Endodermal cell (in vitro differentiated cells): Measurements from ENCODE around the gene CCDC14.

DNA sequence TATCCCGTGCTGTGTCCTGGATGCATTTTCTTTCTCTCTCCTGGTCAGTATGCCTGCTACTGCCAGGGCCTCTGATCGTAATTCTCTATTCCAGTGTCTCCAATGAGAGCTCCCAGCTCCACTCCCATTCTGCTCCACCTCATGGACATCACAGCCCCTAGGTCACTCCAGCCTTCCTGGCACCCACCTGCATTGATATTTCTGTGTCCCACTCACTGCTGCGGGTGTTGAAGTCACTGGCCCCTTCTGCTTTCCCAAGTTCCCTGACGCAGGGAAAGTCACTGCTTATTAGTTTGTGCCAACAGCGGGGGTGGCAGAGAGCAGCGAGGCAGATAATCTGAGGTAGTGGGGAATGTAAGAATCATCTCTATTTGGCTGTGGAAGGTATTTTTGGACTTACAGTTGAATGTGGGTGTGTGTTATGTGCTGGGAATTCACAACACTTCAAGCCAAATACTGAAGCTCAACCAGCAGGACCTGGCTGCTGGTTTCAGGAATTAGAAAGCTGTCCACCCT, 58.0 kb downstream of the SEMA5B start:
- PRO-cap = no peak

GRCh38 chr3:122974621-122975048, 52.9 kb downstream of the SEMA5B start:
- PRO-cap = no peak

GRCh38 chr3:123070435-123070982, 3.7 kb downstream of the PDIA5 start:
- PRO-cap = no peak

GRCh38 chr3:123375083-123375567, 73.8 kb downstream of the ADCY5 start:
- PRO-cap = no peak

DNA sequence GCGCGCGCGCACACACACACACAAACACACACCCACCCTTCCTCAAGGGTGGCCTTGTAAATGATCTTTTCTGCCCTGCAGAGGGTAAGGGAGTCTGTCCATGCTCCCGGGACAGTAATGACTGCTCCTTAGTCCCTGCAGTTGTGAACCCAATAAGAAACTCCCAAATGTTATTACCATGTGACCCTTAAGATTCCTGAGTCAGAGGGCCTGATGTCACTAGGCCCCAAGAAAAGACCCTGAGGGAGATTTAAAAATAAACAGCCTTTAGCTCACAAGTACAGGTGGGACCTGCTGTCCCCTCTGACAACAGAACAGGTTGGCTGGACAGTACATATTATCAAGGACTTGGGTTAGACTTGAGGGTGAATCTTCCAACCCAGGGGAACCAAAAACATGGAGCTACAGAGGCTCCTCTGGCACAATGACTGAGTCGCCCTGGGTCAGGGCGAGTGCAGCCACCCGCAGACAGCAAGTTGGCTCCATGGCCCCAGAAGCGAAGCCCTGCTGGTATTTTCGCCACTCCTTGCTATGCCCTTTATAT, 64.9 kb downstream of the ADCY5 start:
- PRO-cap = no peak

- PRO-cap = no peak
Observed at GRCh38 chr3:123700703-123701788, 116.2 kb upstream of the HACD2 start.

GRCh38 chr3:123779028-123779334, 105.2 kb downstream of the MYLK start:
- PRO-cap = no peak

- PRO-cap = no peak
Observed at GRCh38 chr3:123949385-123950289, 11.4 kb downstream of the CCDC14 start.

GRCh38 chr3:123960624-123961830, at the start of gene CCDC14:
Gene CCDC14, minus strand, starts transcription at chr3:123961229.
- PRO-cap = unidirectional peak, plus-strand start at chr3:123960830; bidirectional peak, plus-strand start at chr3:123961538, minus-strand start at chr3:123961308

DNA sequence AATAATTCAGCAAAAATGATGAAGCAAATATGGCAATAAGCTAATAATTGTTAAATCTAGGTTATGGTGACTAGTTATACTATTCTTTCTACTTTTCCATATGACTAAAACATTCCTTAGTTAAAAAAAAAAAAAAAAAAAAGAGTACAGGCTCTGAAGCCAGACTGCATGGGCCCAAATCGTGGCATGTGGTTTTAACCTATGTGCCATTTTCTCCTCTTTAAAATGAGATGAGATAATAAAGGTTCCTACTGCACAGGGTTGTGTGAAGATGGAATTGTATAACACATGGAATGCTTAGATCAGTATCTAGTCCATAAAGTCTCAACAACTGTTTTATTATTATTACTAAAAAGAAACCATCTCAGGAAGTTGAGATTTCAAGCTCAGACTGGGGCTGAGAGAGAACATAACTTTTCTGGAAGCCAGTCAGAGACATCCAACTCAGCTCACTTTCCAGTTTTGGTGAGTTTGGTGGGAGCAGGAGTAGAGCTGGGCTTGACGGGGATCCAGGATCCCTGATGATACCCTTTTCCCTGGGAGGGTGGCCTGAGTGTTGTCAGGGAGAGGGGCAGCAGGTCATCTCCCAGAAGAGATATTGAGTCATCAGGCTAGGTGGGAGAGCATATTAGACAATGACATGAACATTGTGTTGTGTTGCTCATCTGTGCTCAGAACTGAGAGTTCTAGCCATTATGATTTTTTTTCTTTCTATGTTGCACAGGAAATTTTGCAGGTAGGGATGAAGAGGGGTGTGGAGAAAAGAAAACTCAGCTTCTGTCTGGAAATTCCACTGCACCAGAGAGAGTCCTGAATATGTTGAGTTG, 32.6 kb downstream of the KALRN start:
- PRO-cap = no peak

DNA sequence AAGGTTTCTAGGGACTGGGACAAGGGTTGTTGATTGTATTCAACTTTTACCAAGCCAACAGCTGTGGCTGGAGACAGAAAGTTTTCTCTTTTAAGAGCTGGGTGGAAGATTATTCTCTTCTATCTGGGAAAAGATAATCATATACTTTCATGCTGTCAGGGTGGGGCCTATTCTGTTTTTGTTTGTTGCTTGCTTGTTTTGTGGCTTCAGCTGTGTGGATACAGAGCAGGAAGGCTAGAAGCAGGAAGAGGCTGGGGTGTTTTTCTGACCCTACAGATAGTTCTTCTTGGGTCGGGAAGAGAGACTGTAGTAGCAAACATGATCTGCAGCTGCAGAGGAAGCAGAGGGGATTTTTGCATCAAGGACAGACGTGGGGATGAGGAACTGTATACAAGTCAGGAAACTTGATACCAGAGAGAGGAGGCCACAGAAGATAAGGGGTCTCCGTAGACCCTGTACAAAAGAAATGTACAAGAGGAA, 45.7 kb downstream of the KALRN start:
- PRO-cap = no peak

GRCh38 chr3:124599672-124600468, 130.4 kb upstream of the UMPS start:
- PRO-cap = no peak

- PRO-cap = no peak
Observed at GRCh38 chr3:124600497-124601320, 129.5 kb upstream of the UMPS start.

DNA sequence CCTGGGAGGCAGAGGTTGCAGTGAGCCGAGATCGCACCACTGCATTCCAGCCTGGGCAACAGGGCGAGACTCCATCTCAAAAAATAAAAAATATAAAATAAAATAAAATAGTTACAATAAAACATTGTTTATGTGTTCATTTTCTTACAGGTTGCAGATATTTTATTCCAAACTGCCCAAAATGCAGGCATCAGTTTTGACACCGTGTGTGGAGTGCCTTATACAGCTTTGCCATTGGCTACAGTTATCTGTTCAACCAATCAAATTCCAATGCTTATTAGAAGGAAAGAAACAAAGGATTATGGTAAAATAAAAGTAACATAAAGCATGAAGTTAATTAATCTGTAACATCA, 4.7 kb downstream of the UMPS start:
- PRO-cap = no peak

DNA sequence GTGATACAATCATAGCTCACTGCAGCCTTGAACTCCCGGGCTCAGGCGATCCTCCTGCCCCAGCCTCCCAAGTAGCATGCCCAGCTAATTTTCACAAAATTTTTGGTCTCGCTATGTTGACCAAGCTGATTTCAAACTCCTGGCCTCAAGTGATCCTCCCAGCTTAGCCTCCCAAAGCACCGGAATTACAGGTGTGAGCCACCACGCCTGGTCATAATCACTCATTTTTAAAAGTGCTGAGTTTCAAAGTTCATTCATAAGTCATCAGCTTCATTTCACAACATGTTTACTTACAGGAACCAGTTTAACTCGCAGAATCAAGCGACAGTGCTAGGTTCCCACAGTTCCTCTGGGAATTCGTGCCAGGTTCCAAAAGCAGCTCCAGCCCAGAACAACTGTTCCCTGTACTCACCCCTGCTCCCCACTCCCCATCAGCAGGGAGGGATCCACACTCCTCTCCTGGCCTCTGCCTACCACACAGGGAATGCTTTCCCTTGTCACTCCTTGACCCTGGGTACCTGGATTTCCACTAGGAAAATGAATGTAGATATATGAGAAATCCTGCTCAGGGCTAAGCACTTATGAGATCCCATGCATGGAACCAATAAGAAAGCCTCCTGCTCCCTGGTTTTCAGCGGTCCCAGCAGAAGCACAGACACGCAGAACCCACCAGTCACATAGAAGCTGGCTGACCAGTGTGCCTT, 72.5 kb downstream of the ITGB5 start:
- PRO-cap = no peak

- PRO-cap = no peak
Observed at GRCh38 chr3:124851103-124851554, 36.0 kb downstream of the ITGB5 start.

GRCh38 chr3:124972383-124972820, 37.9 kb upstream of the MUC13 start:
- PRO-cap = no peak

DNA sequence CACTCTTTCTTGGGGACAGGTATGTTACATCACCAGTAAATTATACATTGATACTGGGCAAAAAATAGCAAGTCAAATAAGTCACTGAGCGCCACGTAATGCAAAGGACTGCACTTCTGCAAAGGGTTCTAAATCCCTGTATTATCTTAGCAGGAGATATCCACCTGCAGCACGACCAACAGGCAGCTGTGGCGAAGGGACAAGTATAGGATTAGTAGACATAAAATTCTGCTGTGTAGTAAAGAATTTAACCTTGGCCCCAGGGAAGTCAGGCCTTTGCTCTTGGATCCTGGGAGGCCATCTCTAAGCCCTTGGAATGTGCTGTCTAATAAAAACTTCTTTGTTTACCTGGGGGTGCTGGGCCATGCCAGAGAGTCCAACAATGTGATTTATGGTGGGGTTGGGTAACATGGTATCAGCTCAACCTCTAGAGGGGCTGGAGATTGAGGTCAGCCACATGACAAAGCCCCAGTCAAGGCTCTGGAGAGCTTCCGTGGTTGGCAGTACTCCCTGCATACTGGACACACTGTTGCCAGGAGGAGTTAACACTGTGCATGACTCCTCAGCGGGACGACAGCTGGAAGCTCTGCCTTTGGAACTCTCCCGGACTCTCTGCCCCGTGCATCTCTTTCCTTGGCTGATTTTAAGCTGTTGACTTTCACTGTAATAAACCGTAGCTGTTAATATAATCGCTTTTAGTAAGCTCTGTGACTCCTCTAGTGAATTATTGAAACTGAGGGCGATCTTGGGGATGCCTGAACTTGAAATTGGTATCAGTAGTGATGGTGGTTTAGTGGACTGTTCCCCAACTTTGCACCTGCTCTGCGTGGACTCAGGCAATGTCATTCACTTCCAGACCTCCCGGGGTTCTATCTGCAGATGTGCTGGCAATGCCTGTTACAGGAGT, 52.3 kb downstream of the HEG1 start:
- PRO-cap = no peak

- PRO-cap = no peak
Observed at GRCh38 chr3:125024056-125024589, 31.7 kb downstream of the HEG1 start.

GRCh38 chr3:125053703-125054454, 1.9 kb downstream of the HEG1 start:
- PRO-cap = no peak